ENCODE measurements around the genes LMNB1 and CHSY3.

DNA sequence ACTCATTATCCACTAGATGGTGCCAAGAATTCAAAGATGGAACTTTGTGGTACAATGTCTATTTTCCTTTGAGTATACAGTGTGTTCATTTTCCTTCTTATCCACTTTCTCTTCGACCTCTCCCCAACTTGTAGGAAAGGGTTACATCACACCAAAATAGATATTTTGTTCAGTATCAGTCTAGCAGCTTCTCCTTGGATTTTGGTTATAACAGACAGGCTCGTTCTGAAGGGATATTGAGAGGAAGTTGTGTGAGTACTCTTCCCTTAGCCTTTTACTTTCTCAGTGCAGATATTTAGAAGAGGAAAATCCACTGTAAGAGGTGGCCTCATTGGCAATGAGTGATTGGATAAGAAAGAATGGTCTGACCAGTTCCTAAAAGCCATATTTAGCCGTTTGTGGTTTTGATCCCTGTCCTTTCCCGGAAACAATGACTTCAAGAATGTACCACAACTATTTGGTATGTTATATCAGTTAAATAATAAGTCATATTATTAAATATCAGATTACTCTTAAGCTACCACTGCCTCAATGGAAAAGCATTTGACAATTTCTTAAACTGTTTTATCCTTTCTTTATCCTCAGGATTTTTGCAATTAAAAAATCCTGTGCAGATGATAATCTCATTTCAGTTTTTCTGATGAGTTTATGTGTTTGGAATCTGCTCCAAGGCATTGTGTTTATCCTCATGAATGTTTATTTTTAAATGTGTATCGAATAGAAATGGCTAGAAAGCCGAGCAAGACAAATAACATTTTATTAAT, 68.9 kb upstream of the GRAMD2B start:
- PRO-cap, 2 experiments = no peak in any of the 2 experiments

DNA sequence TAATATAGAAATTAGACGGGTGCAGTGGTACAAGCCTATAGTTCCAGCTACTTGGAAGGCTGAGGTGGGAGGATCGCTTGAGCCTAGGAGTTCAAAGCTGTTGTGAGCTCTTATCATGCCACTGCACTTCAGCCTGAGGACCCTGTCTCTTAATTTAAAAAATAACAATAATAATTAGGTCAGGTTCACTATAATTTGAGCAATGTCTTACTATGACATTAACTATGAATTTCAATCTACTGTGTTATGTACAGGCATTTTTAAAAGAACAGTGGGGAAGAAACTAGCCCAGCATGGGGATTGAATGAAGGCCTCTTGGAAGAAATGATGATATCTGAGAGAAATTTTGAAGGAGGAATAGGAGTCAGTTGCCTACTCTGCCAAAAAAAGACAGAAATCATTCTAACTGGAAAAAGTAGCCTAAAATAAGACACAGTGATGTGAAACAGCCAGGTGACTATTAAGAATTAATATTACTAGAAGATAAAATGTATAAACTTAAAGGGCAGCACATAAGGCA, 13.3 kb downstream of the GRAMD2B start:
- PRO-cap, 2 experiments = no peak in any of the 2 experiments

GRCh38 chr5:126437012-126437832, 14.0 kb downstream of the GRAMD2B start:
- PRO-cap, 2 experiments = no peak in any of the 2 experiments

GRCh38 chr5:126587558-126587990, 7.4 kb downstream of the ALDH7A1 start:
- PRO-cap, 2 experiments = no peak in any of the 2 experiments

DNA sequence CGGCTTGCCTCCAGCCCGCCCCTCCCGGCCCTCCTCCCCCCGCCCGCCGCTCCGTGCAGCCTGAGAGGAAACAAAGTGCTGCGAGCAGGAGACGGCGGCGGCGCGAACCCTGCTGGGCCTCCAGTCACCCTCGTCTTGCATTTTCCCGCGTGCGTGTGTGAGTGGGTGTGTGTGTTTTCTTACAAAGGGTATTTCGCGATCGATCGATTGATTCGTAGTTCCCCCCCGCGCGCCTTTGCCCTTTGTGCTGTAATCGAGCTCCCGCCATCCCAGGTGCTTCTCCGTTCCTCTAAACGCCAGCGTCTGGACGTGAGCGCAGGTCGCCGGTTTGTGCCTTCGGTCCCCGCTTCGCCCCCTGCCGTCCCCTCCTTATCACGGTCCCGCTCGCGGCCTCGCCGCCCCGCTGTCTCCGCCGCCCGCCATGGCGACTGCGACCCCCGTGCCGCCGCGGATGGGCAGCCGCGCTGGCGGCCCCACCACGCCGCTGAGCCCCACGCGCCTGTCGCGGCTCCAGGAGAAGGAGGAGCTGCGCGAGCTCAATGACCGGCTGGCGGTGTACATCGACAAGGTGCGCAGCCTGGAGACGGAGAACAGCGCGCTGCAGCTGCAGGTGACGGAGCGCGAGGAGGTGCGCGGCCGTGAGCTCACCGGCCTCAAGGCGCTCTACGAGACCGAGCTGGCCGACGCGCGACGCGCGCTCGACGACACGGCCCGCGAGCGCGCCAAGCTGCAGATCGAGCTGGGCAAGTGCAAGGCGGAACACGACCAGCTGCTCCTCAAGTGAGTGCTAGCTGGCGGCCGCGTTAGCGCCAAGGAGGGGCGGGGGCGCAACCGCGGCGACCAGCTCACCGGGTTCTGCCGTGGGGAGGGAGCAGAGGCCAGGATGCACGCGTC, at the start of gene LMNB1:
LMNB1 (plus strand) TSS at position 49 of the 894 bp plus-strand sequence.
- PRO-cap, 2 experiments = peak in 2 of 2 experiments; most common plus-strand start position 69 of the sequence (in 1)

- PRO-cap, 2 experiments = no peak in any of the 2 experiments
These were observed 37.0 kb downstream of the LMNB1 start for GRCh38 chr5:126813910-126814336.

- PRO-cap, 2 experiments = no peak in any of the 2 experiments
These were observed 110.1 kb downstream of the MARCHF3 start for GRCh38 chr5:126920154-126920818.

DNA sequence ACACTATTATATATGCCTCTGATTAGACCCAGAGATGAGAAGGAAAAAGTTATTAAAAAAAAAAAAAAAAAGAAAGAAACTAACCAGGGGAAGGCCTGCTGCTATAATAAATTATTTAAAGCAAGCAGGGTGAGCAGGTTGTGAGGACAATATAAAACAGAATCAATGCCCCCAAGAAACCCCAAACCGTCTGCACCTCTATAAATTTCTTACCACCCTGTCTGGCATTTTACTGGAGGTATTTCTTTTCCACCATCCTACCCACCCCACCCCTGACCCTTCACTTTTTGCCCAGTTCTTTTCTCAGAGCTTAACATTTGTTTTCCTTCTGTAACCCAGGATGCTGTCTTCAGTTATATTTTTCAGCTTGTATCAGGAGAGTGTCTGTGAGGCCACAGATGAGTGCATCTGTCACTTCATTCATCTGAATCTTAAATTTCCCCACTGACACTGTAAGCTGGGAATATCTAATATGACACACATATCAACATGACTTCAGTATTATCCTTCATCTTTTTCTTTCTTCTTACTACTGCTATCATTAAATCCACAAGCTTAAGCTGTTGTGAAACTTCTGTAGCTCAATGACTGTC, 5.0 kb downstream of the MARCHF3 start:
- PRO-cap, 2 experiments = no peak in any of the 2 experiments

DNA sequence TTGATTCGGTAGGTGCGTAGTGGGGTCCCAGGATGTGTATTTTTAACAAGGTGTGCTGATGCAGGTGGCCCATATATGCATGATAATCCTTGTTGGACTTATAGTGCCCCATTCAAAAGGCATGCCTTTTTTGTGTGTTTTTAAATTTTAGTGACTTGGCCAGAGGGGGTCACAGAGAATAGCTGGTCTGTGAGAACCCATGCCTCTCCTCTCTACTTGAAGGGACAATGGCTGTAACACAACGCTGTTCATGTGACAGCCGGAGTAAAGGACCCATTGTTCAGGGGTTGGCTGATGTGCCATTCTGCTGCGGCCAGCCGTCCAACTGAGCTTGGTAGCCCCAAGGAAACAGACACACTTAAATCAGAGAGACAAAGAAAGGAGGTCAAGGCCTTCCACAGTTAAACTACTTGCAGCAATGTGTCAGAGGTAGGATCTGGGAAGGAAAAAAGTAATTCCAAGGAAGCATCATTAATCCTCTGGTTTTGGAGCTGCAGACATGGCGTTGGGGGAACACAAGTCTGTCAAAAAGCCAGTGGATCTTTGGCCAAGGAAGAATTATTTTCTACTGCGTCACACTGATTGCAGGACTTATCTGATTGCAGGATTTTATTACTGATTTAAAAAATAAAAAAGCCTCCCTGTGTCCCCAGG, 8.1 kb downstream of the MEGF10 start:
- PRO-cap, 2 experiments = no peak in any of the 2 experiments

- PRO-cap, 2 experiments = no peak in any of the 2 experiments
These were observed 3.9 kb downstream of the CCDC192 start for GRCh38 chr5:127706672-127707966.

GRCh38 chr5:128161478-128162238, 78.1 kb downstream of the SLC12A2 start:
- PRO-cap, 2 experiments = no peak in any of the 2 experiments

DNA sequence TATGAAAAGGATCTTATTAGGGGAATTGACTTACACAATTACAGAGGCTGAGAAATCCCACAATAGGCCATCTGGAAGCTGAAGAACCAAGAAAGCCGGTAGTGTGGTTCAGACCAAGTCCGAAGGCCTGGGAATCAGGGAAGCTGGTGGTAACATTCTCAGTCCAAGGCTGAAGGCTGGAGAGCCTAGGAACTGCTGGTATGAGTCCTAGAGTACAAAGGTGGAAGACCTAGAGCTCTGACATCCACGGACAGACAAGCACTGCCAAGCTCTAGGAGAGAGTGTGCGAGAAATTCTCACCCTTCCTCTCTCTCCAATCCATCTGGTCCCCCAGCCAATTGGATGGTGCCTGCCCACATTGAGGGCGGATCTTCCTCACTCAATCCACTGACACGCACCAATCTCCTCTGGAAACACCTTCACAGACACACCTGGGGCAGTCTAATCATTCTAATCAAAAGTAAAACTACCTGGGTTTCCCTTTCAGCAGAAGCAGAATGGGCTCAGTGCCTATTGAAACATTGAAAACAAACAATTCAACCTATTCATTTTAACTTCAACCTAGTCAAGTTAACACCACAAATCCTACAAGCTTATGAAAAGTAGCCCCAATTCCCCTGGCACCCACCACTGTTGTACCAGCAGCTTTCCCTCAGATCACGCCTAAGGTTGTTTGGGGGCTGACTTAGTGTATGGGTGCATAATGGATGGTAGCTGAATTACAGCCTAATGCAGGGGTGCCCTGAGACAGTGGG, 19.6 kb upstream of the ADAMTS19 start:
- PRO-cap, 2 experiments = no peak in any of the 2 experiments

DNA sequence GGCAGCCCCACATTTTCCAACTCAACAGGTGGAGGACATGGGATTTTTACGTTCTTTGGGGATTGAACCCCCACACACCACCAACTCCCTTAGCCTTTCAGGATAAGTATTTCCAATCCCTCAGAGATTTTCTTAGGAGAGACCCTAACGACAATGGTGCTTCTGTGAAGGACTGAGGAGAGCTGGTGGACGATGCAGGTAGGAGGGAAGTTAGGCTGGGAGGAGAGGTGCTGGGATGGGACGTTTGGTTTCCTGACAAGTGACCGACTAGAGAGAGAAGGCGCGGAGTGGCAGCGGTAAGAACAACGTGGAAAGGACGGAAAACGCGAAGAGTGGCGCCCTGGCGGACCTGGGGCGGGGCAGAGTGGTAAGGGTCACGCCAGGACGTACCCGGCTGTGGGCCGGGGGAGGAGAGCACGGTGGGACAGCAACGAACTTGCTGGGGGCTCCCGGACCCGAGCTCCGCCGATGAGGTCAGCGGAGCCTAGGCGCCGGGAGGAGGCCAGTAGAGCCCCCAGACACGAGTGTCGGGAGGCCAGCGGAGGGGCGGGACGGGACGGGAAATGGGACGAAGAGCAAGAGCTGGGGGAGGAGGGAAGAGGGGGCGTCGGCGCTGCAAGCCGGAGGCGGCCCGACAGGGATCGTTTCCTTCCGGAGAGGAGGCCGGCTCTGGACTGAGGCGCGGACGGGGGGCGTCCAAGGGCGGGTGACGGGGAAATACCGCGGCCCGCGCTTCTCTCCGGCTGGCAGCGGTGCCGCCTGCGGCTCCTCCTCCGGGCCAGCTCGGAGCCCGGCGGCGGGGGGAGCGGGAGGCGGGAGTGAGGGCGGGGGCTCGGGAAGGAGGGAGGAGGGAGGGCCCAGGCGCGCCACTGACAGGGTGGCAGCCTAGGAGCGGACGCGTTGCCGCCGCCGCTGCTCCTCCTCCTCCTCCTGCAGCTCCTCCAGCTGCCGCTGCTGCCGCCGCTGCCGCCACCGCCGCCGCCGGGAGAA, at the start of gene CHSY3:
CHSY3 (plus strand) TSS at position 869 of the 990 bp plus-strand sequence.
- PRO-cap, 2 experiments = peak in 2 of 2 experiments; most common plus-strand start position 869 of the sequence (in 2); most common minus-strand start position 526 of the sequence (in 2)

DNA sequence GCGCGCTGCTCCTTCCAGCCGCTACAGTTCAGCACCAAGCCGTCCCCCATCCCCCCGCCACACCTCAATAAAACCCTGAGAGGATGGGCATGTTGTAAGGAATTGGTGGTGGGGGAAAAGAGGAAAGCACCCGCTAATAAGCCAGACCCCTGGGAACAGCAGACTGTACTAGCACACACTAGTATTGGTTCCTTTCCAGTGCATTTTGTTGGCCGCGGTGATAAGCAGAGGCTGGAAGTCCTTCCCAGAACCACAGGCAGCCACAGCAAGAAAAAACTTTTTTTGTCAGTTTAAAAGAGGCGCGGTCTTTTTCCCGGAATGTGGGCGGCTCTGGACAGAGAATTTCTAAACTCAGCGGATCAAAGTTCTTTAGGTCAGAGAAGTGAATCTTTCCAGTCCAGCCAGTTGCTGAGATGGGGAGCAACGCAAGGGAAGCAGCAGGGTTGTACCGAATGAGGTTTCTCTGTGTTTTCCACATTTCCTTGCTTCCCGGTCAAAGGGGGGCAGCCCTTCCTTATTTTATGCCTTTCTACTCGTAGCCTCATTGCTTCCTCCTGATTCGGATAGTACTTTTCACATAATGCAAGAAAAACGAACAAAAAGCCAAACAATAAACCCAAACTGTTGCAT, 2.1 kb downstream of the CHSY3 start:
- PRO-cap, 2 experiments = no peak in any of the 2 experiments

DNA sequence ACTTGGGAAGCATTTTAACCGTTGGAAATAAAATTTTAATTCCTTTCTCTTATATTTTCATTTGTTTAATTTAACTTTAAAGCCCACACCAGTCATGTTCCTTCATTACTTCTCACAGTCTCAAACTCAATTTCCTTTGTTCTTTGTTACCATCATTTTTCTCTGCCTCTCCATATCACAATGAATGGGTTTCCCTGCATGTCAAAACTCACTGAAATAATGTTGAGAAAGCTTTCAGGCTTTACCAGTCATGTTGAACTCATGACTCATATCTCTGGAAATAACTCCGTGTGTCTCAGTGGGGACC, 231.1 kb downstream of the CHSY3 start:
- PRO-cap, 2 experiments = no peak in any of the 2 experiments

- PRO-cap, 2 experiments = no peak in any of the 2 experiments
These were observed 315.5 kb downstream of the CHSY3 start for GRCh38 chr5:130219745-130220217.

GRCh38 chr5:130732242-130732815, 432.7 kb downstream of the HINT1 start:
- PRO-cap, 2 experiments = no peak in any of the 2 experiments

- PRO-cap, 2 experiments = no peak in any of the 2 experiments
These were observed 267.4 kb downstream of the HINT1 start for GRCh38 chr5:130897356-130898399.

- PRO-cap, 2 experiments = no peak in any of the 2 experiments
These were observed 1.4 kb downstream of the HINT1 start for GRCh38 chr5:131163725-131164083.

DNA sequence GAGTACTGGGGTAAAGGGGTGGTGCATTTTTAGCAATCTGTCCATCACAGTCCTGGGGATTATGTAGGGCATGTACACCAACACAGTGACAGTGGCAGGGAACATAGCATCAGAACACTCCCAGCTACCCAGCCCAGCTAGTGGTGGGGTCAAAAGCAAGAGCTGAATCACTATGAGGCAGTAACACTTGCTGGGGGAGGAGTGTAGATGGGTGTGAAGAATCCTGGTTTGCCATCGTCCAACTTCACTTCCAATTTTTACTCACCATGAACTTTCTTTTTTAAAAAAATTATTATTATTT, 6.9 kb upstream of the CDC42SE2 start:
- PRO-cap, 2 experiments = no peak in any of the 2 experiments

All from right ventricle myocardium (tissue), 1 donor.